Placental pericyte (primary cell): Measurements from ENCODE around the gene GAREM1.

- CAGE, long polyA plus RNA, result no peak
Measured at GRCh38 chr18:31103036-31103523, 859 bp upstream of the DSC2 start.

DNA sequence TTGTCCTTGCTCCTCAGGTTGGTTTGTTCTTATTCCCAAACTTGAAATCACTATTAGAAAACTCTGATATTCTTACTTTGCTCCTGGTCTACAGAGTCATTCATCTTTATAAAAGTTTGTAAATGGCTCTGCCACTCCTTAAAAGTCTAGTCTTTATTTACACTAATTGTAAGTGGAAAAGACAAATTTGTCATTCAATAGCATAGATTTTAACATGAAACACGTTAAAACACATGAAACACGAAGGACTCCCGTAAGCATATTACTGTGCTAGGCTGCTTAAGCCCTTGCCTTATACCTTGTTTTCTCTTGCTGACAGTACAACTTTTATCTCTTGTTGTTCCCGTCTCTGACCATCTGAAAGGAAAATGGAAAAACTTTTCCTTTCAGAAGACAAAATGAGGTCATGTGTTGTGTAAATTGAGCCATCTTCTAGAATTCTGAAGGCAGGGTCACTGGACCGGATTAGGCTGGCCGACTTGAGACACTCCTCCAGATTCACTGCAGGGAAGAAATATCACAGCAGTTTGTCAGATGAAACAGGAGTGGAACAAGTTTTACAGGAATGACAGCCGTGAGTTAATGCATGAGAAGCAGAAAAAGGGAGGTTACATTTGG is 5.5 kb downstream of the DSC1 start:
- CAGE, long polyA plus RNA, result no peak

- CAGE, long polyA plus RNA, result no peak
Measured at GRCh38 chr18:31202960-31203420, 40.3 kb upstream of the DSC1 start.

GRCh38 chr18:31255731-31256281 is 62.2 kb upstream of the DSG1 start:
- CAGE, long polyA plus RNA, result no peak

DNA sequence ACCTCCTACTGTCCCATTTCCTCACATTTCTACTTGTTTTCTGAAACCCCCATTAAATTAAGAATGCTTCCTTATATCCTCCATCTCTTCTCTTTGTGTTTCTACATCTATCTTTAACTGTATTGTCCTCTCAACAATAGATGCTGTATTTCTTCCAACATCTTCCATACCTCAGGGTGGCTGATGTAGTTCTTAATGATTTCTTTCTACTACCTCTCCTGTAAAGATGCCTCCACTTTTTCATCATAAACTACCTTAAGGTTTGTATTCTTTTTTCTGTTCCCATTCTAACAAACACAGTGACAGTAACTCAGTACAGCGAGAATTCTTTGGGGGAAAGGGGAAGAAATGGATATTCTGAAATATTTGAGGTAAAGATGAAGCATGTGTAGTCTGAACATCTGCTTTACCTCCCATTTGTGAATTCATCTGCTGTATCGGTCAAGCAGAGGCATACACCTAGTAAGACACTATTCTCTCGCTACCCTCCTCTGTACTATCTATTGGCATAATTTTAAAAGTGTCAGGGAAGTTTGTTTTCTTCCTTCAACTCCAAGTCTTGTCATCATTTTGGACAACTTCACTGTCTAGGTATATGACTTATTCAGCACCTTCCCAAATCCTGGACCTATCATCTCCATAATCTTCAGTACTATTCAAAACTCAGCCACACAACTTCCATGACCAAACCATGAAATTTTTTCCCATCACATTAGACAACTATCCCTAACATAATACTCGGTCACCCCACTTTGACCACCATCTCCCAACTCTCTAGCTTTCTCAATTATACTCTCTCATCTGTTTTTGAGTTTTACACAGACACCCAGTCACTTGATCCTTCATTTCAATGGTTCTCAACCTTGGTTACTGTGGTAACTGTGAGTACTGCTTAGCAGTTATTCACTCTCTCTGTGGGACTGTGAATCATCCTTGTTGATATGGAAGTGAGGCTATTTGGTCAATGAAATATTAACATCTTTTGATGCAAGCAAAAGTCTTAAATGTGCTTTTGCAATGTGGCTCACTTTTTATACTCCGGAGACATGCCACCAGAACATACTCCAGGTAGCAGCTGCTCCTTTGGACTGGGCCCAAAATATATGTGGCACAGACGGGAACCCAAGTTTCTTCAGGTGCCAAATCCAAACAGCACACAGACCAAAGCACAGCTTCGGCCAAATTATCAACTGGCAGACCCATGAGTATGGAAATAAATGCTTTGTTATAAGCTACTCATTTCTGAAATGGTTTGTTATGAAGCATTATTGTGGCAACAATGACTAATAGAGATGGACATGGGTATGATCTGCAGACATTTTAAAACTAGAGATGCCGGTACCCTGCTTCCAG is 74.6 kb upstream of the SLC25A52 start:
- CAGE, long polyA plus RNA, result no peak

DNA sequence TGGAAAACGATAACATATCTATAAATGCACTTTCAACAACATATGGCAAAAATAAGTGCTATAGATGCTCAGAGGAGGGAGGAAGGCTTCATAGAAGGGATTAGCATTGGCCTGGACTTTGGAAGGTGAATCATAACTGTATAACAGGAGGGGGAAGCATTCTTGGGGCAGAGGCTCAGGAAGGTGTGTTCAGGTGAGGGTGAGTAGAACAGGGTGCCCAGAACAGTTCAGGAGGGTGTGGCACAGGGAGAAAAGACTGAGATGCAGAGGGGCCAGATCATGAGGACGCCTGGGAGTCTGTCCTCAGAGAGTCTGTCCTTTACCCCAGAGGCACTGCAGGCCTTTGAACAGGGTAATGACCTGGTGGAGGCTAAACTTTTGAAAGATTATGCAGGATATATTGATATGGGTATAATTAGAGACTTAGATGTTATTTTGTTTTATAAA is 29.3 kb upstream of the MEP1B start:
- CAGE, long polyA plus RNA, result no peak

- CAGE, long polyA plus RNA, result no peak
Measured at GRCh38 chr18:32349695-32350111, 121.0 kb downstream of the GAREM1 start.

DNA sequence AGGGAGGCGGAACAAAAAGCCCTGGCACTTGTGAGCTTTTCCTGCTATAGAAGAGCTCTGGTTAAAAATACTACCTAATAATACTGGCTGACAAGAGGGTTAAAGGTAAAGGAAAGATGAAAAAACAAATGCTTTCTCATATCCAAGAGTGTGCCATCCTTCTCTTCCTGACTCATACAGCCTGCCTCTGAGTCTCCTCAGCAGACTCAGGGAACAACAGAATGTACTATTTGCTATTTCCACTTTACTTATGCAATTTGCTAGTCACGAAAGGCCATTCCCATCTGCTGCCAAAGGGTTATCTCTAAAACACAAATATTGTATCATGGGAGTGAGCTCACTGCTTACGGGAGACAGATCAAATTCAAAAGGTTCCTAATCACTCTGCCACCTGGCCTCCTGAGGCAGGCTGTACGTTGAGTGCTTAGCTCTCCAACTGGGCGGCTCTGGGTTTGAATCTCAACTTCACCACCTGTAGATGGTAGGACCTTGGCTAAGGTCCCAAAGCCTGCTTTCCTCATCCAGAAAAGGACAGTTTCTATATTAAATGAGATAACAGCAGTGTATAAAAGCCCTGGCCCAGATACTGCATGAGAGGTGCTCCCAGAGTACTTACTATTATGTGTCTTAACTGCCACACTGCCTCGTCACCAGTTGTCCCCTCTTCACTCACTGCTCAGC is 91.9 kb downstream of the GAREM1 start:
- CAGE, long polyA plus RNA, result no peak

GRCh38 chr18:32470575-32471452 is at the start of gene GAREM1:
Gene GAREM1, minus strand, starts transcription at chr18:32470882.
- CAGE, long polyA plus RNA, result no peak

DNA sequence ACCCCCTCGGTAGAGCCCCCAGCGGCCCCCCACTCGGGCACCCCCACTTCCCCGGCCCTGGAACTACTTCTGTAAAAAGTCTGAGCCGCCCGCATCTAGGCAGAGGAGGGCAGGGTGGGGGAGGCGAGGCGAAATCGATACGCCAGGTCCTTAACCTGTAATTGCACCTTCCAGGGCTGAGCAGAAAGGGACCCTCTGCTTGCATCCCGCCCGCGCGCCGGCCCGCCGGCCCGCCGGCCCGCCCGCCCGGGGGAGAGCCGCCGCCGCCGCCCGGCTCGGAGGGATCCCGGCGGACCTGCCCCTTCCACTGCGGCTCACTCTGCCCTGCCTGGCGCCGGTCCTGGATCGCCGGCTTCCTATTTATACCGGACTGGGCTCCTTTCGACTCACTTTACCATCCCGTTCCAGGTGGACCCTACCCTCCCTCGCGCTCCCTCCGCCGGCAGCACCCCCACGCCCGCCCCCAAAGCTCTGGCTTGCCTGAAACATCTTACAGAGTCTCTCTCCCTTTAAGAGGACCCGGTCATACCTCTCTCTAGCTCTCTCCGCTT is 868 bp downstream of the KLHL14 start:
- CAGE, long polyA plus RNA, result no peak

- CAGE, long polyA plus RNA, result no peak
Measured at GRCh38 chr18:32802893-32803926, 30.4 kb upstream of the KLHL14 start.

DNA sequence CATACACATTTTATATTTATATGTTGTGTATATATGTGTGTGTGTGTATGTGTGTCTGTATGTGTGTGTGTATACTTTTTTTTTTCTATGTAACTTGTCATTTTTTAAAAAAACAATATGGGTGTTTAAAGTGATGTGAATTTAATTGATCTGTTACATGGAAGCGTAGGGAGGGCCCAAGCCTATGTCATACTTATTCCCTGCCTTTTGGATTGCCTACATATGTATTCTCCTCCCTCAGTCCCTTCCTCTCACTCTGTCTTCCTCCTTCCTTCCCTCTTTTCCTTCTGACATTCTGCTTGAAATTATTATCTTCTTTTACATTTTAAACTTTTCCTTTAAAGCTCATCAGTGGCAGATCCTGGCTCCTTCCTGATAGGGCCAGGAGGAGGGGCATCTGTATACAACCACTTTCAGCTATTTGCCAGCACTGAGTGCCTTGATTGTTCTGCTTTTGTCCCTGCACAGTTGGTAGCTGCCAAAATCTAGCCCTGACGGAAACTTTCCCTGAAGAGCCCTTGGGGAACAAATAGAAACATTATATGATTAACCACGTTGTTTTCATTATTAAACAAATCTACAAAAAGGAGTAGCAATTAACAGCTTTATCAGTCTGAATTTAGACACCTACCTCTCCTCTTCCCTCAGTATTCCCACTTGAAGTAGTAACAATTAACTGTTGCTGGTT is 7.0 kb downstream of the ASXL3 start:
- CAGE, long polyA plus RNA, result no peak

DNA sequence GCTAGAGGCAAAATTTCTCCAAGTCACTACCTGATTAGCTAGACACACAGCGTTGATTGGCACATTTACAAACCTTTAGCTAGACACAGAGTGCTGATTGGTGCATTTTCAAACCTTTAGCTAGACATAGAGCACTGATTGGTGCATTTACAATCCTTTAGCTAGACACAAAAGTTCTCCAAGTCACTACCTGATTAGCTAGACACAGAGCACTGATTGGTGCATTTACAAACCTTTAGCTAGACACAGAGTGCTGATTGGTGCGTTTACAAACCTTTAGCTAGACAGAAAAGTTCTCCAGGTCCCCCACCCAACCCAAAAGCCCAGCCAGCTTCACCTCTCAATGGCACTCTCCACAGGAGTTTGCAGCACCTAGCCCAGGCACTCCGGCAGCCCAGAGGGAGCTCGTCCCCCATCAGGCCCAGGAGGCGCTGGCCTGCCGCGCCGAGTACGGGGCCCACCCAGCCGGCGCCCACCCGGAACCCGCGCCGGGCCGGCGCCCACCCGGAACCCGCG is 241.8 kb downstream of the ASXL3 start:
- CAGE, long polyA plus RNA, result no peak

- CAGE, long polyA plus RNA, result no peak
Measured at GRCh38 chr18:35075121-35075758, 34.0 kb downstream of the MAPRE2 start.

DNA sequence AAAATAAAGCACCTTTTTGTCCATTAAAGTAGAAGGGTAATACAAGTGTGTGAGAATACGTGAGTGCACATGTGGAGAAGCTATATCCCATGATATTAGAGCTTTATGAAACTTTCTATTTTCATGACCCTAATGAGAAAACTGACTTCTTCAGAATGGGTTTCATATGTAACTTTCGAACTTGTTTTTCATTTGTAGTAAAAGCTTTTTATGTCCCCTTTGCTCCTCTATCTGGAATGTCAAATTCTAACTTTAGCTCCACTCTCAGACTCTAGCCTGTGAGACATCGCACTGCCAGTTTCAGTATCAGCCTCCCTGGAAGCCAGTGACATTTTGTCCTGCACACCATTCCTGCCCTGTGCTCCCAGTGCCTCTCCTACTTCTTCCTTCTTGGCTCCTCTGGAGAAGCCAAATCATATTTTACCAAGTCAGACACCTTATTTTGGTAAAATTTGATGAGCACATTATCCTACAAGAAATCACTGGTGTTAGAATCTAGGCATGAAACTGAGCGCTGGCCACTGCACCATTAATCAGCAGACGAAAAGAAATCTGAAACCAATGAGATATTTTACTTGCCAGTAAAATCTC is 42.1 kb downstream of the MAPRE2 start:
- CAGE, long polyA plus RNA, result no peak

DNA sequence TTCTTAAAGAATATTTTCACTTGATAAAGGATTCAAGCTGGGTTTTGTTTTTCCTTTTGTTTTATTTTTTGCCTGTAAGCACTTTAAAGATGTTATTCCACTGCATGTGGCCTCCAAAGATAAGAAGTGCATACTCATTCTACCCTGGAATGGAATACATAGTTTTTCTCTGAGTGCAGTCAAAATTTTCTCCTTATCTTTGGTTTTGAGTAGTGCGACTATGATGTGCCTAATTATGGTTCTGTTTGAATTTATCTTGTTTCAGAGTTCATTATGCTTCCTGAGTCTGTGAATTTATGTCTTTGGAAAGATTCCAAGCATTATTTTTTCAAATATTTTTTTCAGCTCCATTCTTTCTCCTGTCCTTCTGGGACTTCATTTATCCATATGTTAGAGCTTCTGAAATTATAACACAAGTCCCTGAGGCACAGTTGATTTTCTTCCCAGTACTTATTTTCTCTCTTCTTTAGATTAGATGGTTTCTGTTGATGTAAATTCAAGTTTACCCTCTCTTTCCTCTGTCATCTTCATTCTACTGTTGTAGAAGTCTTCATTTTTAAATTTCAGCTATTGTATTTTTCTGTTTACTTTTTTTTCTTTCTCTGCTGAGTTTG is 69.6 kb downstream of the MAPRE2 start:
- CAGE, long polyA plus RNA, result no peak

- CAGE, long polyA plus RNA, result no peak
Measured at GRCh38 chr18:35214969-35215267, 25.9 kb upstream of the ZNF397 start.

DNA sequence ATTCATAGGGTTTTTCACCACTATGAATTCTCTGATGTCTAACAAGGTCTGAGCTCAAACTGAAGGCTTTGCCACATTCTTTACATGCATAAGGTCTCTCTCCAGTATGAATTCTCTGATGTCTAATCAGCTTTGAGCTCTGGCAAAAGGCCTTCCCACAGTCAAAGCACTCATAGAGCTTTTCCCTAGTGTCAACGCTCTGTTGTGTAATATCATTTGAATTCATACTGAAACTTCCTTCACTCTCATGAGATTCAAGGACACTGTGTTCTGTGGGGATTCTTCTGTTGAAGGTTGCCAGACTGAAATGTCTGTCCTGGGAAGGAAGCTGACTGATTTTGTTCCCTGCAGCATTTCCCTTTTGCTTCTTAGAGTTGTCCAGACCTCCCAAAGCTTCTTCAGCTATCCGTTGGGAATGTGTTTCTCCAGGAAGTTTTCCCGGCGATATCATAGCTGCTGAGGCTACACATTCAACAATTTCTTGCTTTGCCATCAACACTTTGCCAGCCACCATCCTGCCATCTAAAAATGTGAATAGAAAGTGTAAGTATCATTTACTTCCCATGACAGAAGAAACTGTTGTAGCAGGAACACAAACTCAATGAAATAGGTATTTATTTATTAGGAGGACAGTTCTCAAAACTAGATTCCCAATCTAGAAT is 13.2 kb downstream of the ZNF397 start:
- CAGE, long polyA plus RNA, result no peak

DNA sequence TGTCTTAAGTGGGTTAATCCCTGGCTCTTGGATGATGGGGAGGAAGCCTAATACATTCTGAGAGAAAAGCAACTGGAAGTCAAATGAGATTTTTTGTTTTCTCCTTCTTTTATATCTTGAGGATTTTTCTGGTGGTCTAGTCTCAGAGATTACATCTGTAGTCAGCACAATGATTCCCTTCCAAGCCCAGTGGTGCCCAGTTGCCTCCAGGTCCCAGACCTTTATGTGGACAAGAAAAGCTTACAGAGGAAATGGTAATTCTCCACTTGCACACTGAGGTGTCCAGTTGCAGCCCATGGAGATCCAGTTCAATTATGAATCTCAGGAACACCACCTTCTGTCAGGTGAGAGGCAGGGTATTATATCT is 843 bp upstream of the ZSCAN30 start:
- CAGE, long polyA plus RNA, result no peak

DNA sequence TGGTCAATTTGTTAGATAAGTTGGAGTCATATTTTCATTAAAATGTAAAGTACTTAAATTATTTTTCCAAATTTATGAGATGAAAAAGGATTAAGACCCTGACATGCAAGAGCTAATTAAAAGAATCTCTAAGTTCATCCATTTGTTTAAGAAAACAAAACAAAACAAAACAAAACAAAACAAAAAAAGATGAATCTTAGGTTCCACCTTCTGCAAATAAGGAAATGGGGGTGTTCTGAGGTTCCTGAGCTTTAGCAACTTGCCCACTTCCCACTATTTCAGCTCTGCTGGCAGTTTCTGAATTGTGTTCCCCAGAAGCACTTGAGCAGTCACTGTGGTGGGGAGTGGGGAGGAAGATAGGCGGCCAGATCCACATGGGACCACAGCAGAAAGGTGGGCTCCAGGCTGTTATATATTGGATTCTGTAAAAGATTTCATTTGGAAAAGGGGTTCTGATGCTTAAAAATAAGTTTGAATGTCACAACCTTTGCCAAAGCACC is 20.3 kb downstream of the INO80C start:
- CAGE, long polyA plus RNA, result no peak